Heart right ventricle (tissue), 2 donors: ENCODE measurements around a stretch of chr3.

GRCh38 chr3:36618327-36618560 lies 146.1 kb downstream of the DCLK3 start:
- PRO-cap, 2 experiments: no peak in any of the 2 experiments

GRCh38 chr3:36831106-36831758 lies 66.9 kb upstream of the DCLK3 start:
- PRO-cap, 2 experiments: no peak in any of the 2 experiments

DNA sequence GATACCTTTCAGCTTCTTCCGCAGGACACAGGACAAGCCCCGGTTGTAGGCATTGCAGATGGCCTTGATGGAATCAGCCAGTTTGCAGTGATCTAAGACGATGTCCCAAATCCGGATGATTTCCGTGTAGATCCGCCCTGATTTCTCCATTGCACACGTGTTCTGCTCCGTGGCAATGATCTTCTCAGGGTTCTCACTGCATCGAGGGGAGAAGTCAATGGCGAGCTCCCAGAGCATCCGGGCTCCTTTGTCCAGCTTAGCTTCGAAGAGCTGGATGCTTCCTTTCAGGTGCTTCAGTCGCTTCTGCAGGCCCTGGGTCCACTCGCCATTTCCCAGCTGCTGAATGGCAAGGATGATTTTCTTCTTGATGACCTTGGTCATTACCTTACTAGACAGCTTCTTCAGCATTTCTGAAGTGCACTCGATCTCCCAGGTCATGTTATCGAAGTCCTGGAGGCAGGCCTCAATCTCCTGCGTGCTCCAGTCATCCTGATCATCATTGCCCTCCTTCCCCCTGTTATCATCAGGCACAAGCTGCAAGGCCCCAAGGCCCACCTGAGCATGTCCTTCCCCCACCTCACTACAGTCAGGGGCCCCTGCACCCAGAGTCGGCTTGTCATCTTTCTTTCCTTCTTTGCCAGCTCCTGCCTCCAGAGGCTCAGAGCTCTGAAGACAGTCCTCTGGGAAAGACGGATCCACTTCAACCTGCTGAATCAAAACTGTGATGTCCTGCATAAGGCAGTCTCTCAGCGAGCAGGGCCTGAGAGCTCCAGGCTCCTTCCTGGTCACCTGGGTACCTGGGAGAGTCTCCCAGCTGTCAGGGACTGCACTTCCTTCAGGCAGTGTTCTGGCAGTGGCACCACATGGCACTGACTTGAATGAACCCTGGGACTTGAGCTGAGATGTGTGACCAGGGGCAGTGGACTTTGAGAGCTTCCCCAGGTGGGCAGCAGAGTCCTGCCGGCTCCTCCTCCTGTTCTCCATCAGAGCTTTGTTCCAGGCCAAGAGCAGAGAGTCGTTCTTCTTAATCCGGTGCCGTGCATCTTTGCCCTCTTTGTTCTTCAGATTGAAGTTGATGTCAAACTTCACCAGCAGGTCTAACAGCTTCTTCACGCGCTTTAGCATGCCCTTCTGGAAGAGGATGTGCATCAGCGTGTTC lies 87.7 kb downstream of the TRANK1 start:
- PRO-cap, 2 experiments: no peak in any of the 2 experiments

GRCh38 chr3:36876301-36877171 lies 68.3 kb downstream of the TRANK1 start:
- PRO-cap, 2 experiments: no peak in any of the 2 experiments

DNA sequence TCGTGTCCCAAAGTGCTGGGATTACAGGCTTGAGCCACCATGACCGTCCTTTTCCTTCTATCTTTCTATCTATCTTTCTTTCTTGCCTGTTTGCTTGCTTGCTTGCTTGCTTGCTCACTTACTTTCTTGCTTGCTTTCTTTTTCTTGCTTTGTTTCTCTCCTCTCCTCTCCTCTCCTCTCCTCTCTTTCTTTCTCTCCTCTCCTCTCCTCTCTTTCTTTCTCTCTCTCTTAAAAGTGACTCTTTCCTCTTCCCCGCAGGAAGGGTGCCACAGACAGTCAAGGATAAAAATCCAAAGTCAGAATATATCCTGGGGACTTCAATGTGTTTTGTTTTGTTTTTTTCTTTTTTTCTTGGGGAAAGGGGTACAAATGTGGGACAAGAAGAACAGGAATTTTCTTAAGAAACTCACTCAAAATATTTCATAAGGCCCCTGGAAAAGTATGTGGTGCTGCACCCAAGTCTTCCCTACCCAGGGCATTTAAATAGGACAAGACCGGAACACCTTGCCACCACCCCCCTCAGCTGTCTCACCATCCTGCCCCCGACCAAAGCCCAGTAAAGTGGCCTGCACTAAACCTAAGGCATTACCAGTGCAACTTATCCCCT lies 31.4 kb downstream of the TRANK1 start:
- PRO-cap, 2 experiments: no peak in any of the 2 experiments

DNA sequence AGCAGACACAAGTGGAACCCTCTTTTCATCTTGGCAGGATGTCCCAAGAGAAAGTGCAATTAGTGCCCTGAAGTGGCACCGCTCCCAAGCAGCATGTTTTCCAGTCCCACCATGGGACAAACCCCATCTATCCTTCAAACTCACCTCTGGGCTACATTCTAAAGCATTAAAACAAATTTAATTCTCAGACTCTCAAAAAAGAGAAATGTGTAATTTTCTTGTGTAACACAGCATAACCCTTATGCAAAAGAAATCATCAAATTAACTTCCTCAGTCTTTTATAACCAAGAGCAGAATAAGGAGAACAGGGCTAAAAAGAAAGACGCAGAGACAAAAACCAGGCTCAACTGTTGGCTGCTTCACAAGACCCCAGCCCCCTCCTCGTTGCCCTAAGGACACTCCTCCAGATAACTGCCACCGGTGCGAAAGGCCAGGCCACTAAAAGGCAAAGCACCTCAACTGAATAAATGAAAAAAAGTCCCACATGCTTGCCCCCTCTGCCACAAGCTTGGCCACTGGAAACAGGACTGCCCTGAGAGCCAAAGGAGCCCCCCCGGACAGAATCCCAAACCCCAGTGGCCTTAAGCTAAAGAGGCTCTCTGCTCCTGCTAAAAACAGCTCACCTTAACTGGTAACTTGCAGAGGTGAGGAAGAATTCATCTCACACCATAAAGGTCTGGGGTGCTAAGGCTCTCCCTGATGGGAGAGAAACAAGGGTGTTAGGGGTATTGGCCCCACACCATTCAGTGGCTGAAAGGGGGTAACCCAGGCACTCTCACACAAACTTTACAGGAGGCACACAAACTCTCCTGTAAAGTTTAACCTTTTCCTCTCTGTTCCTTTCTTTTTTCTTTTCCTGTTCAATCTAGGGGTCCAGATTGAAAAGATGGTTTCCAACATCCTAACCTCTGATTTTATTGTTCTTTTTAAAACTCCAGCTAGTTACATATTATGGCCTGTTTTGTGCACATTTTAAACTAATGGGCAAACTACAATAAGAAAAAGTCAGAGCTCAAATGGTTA lies 20.2 kb downstream of the TRANK1 start:
- PRO-cap, 2 experiments: no peak in any of the 2 experiments

DNA sequence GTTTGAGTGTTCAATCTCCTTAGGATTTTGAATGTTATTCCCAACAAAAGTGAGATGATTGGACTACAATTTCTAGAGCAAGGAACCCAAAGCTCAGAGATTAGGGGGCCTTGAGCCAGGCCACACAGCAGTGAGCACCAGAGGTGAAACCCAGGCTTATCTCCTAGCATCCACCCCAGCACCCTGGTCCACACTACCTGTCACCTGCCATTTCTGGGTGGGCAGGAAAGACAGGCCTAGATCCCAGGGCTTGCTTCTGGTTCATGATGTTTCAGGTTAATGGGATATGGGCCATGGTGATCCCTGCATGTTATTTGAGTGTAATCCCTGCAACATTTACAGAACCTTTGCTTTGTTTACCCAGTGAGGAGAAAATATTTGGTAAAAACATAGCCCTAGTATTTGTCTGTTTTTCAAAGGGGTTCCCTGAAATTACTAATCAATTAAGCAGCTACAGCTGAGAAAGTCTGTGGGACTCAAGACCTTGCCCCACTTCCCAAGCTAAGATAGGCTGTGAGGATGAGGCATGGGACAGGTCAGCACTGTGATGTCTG lies 11.4 kb downstream of the TRANK1 start:
- PRO-cap, 2 experiments: no peak in any of the 2 experiments

DNA sequence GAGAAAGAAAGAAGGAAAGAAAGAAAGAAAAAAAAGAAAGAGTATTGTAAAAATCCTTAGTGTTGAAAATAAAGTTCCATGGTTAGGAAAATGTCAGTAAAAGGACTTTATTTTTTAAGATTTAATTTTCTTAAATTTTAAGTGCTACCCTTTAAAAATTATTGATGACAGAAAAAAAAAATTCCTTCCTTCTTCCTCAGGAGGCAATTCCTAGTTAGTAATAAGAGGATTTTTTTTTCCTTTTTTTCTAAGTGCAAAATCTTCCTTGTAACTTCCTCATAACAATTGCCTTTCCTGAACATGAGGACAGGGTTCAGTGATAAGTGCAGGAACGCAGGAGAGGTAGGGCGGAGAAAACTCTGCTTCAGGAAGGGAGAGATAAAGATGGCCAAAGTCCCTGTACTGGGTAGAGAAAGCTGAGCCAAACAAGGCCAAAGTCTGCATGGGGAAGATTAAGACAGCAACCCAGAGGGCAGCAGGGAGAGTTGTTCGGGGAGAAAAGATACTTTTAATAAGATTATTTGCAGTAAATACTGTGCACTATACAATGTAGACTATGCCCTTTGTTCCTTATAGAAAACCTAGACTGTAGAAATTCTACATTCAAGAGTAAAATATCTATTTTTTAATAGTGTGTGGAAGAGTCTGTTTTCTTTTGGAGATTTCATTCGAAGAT lies 13.4 kb upstream of the GOLGA4 start:
- PRO-cap, 2 experiments: no peak in any of the 2 experiments

DNA sequence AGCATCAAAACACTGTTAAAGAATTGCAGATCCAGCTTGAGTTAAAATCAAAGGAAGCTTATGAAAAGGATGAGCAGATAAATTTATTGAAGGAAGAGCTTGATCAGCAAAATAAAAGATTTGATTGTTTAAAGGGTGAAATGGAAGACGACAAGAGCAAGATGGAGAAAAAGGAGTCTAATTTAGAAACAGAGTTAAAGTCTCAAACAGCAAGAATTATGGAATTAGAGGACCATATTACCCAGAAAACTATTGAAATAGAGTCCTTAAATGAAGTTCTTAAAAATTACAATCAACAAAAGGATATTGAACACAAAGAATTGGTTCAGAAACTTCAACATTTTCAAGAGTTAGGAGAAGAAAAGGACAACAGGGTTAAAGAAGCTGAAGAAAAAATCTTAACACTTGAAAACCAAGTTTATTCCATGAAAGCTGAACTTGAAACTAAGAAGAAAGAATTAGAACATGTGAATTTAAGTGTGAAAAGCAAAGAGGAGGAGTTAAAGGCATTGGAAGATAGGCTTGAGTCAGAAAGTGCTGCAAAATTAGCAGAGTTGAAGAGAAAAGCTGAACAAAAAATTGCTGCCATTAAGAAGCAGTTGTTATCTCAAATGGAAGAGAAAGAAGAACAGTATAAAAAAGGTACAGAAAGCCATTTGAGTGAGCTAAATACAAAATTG lies 83.3 kb downstream of the GOLGA4 start:
- PRO-cap, 2 experiments: no peak in any of the 2 experiments

GRCh38 chr3:37417247-37417609 lies 34.7 kb upstream of the ITGA9 start:
- PRO-cap, 2 experiments: no peak in any of the 2 experiments

- PRO-cap, 2 experiments: no peak in any of the 2 experiments
Measured at GRCh38 chr3:37533295-37533784, 81.4 kb downstream of the ITGA9 start.

GRCh38 chr3:37812585-37812997 lies 49.1 kb upstream of the CTDSPL start:
- PRO-cap, 2 experiments: no peak in any of the 2 experiments

DNA sequence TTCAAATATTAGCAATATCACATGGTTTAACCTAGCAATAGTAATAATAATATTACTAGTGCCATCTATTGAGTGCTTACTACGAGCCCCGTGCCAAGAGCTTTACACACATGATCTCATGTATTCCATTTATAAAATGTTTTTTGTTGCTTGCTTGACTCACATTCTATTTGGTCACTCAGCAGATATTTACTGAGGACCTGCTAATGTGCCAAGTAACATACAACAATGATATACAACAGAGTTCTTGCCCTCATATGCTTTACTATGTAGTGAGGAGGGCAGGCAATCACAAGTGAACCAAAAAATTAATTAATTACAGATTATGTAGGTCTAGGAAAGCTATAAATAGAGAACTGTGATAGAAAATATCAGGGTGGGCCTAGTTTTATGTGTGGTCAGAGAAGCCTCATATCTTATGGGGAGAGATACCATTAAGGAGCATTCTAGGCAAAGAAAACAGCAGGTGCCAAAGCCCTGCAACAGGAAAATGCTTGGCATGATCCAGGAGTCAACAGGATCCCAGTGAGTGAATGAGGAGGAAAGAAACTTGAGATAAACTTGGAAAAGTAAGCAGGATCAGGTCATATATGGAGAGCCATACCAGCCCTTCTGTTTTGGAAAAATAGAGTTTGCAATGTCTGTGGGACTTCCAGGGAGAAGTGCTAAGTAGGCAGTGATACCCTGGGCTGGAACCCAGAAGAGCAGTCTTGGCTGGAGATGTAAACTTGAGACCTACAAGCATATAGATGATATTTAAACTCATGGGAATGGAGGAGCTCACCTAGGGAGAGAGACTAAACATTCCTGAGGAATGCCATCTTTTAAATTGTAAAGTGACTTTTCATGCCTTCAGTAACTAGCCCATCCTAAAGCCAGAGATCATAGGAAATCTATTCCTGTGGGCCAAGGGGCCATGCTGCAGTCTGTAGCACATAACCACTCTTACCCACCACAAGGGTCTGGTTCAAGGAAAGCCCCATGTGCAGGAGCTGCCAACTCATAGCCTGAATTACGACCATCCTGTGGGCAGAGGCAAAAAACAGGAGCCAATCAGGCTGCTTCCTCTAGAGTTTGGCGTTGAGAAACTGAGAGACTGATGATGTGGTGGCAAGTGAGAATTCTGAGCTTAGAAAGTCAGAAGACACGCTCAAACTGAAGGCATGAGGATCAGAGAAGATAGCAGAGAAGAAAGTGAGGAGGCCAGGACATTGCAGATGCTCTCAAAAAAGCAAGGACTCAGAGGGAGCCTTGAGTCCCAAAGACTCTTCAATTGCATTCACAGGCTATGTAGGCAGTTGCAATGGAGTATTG lies 37.2 kb downstream of the CTDSPL start:
- PRO-cap, 2 experiments: no peak in any of the 2 experiments

DNA sequence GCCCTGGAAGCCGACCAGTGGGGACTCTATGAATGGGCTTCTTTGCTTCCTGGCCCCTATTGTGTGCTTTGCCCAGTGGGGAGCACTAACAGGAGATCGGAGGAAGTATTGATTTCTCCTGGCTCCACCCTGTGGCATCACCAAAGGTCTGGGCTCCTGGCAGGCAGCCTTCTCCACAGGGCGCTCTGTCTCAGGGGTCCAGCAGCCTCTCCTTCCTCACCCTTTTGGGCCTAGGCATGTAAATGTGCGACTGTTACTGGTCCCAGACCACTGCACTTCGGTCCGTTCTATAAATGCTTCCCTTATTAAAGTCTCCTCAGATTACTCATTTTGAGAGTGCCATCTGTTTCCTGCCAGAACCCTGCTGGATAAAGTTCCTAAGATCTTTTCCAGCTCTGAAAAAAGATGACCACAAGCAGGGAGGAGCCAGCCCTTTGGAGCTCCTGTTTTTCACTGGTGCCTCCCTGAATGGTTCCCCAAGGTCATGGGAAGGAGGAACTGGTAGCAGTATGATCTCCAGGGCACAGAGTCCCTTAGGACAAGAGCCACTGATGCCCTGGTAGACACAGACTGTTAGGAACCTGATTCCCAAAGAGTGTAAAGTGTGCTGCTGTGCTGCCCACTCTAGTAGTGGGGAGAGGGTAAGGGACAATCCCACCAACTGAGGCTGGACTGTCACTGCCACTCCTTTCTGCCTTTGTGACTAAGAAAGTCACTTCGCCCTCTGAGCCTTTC lies 44.6 kb downstream of the CTDSPL start:
- PRO-cap, 2 experiments: peak in 1 of 2 experiments; most common plus-strand start position 541 of the sequence (in 1); most common minus-strand start position 279 of the sequence (in 1)

DNA sequence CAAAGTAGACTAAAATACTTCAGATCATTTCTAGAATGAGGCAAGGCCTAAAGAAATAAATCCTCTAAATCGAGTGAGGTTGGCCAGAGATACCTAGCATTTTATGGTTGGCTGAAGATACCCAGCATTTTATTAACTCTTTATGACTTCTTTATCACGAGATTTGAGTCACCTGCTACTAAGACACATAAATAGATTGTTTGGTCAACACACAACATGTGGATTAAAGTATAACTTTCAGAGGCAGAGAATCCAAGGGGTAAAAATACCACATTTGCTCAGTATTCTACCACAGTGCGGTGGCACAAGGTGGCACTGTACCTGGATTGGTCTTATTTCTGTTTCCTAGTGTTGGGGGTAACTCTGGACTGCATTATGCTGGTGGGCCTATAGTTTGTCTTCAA lies 27.0 kb upstream of the VILL start:
- PRO-cap, 2 experiments: no peak in any of the 2 experiments

GRCh38 chr3:38004804-38005687 lies 14.5 kb downstream of the VILL start:
- PRO-cap, 2 experiments: peak in 1 of 2 experiments; most common plus-strand start chr3:38005391 (in 1); most common minus-strand start chr3:38005207 (in 1)

- PRO-cap, 2 experiments: no peak in any of the 2 experiments
Measured at GRCh38 chr3:38039848-38040499, 966 bp downstream of the DLEC1 start.

DNA sequence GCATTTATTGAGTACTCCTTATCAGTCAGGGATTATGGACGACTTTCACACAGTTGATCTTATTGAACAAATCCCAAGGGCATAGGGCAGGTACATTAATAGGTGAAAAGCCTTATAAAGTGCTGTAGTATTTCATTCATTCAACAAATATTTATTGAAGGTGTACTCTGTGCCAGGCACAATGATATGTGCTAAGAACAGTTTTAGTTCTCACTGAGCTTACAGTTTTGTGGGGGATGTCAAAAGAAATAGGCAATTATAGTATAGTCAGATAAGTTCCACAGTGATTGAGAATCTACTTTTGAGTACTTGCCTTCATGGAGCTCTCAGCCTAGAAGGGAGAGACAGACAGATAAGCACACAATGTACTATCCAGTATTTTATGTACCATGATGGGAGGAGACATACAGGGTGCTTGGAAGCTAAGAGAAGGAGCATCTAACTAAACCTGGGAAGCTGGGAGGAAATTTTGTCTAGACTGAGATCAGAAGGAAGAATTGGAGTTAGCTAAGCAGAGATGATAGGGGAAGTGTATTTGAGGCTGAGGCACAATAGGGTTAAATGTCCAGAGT lies 24.3 kb downstream of the OXSR1 start:
- PRO-cap, 2 experiments: no peak in any of the 2 experiments

- PRO-cap, 2 experiments: no peak in any of the 2 experiments
Measured at GRCh38 chr3:38490906-38491753, 5.0 kb upstream of the EXOG start.

DNA sequence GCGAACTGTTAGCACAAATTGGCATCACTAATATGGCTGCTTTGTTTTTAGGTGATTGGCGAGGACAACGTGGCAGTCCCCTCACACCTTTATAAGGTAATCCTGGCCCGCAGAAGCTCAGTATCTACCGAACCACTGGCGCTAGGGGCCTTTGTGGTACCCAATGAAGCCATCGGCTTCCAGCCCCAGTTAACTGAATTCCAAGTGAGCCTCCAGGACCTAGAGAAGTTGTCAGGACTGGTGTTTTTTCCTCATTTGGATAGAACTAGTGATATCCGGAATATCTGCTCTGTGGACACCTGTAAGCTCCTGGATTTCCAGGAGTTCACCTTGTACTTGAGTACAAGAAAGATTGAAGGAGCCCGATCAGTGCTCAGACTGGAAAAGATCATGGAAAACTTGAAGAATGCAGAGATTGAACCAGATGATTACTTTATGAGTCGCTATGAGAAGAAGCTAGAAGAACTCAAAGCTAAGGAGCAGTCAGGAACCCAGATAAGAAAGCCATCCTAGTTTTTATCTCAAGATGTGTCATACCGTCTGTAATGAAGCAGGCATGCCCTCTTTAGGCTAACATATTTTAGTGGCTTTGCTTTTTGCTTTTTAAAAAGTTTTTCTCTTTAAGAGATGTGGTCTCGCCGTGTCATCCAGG lies 27.8 kb downstream of the EXOG start:
- PRO-cap, 2 experiments: no peak in any of the 2 experiments